LNCaP clone FGC (cell line): ENCODE measurements around a stretch of chr9.

DNA sequence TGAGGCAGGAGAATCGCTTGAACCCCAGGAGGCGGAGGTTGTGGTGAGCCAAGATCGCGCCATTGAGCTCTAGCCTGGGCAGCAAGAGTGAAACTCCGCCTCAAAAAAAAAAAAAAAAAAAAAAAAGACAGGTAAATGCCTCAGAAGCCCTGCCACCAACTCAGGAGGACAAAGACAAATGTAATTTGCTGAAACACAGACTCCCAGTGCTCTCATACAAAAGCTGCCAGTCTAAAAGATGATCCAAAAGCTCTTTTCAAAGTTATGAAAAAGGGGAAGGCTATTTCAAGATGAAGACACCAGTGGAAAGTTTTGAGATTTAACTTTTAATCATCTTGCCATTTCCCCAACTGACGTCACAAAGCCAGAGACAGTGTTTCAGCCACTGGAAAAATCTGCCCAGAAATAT is 21.0 kb downstream of the ENG start:
- RRBS, 2 experiments = no CpG with 5 or more reads among the region's 6 CpGs

DNA sequence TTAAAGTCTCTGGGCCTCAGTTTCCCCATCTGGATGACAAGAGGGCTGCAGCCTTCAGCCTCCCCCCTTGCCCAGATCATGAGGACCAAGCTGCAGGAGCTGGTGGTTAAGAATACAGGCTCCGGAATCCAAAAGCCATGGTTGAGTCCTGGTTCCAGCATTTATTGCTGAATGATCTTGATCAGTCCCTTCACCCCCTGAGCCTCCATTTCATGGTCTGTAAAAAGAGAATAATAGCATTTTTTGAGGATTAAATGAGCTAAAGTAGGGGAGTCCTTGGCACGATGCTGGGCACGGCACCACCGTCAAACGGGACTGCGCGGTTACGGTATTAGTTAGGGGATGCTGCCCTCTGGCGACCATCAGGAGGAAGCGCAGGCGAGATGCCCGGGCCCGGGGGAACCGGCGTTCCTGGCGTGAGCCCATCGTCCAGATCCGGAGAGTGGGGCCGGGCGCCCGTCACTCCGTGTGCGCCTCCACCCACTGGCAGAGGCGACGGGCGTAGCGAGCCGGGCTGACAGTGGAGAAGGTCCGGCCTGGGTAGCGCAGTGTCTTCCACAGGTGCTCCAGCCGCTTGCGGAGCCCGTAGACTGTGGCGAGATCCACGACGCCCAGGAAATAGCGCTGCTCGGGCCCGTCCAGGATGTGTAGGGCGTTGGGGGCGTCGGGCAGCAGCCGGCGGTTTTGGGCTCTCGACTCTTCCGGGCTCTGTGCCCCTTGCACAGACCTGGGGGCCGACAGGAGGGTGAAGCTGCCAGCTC is 4.7 kb upstream of the ST6GALNAC4 start:
- RRBS, 2 experiments = 1% methylated on average over 10 of the region's 47 CpGs

DNA sequence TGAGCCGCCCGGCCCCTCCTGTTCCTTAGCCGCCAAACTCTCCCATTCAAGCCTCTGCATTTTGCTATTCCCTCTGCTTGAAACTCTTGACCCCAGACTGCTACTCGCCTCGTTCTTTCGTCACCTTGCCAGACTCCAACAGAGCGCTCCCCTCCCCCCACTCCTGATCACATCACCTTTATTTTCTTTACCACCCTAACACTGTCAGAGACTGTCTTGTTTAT is 760 bp upstream of the PIP5KL1 start:
- RRBS, 2 experiments = no CpG with 5 or more reads among the region's 7 CpGs

- RRBS, 2 experiments = no CpG with 5 or more reads among the region's 11 CpGs
These were observed 10.2 kb upstream of the EEIG1 start for GRCh38 chr9:127990759-127991640.

DNA sequence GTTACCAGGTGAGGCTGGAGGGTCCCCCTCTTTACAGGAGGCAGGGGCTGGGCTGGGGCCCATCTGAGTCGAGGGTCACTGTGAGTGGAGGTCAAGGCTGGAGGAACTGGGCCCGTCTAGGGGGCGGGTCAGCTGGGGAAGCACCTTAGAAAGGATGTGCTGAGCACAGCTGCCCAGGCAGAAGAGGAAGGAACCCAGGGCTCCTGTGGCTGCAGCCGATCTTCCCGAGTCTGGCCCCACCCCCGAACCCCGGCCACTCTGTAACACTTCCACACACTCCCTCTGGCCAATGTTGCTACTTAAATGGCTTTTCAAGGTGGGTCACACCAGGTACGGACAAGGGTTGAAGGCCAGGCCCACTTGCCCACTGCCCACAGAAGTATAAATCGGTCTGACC is 30.3 kb upstream of the EEIG1 start:
- RRBS, 2 experiments = no CpG with 5 or more reads among the region's 9 CpGs

DNA sequence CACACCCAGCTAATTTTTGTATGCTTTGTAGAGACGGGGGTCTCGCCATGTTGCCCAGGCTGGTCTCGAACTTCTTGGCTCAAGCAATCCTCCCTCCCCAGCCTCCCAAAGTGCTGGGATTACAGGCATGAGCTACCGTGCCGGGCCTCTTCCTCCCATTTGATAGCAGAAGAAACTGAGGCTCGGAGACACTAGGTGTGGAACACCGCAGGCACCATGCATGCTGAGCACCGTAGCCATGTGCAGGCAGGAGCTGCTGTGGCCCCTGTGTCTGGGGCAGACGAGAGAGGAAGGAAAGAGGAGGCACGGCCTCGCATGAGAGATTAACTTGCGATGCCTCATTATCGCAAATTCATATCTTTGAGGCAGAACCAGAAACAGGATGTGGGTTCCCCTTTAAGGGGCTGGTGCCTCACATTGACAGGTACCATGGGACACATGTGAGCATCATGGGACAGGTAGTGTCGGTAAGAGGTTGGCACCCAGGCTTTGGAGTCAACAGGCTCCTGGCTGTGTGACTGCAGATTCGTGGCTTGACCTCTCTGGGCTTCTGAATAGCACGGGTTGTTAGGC is 40.9 kb downstream of the NAIF1 start:
- RRBS, 2 experiments = no CpG with 5 or more reads among the region's 16 CpGs

DNA sequence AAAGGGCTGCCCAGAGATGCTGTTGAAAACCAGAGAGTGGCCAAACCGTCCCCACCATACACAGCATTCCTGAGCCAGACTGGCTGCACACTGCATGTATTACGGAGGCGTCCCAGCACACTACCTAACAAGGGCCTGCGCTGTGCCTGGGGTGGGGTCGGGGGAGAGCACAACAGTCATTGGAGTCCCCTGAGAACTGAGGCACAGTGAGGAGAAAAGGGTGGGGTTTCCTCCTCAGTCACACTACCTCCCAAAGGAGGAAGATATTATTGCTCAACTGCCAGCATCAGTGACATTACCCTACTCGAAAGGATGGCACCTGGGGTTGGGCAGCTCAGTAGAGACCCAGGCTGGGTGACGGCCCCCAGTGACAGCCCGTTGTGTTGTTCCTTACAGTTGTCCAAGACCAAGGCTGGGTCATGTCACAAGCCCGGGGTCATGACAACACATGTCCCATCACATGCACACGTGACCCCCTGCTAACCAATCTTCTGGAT is 4.4 kb downstream of the NAIF1 start:
- RRBS, 2 experiments = no CpG with 5 or more reads among the region's 10 CpGs

DNA sequence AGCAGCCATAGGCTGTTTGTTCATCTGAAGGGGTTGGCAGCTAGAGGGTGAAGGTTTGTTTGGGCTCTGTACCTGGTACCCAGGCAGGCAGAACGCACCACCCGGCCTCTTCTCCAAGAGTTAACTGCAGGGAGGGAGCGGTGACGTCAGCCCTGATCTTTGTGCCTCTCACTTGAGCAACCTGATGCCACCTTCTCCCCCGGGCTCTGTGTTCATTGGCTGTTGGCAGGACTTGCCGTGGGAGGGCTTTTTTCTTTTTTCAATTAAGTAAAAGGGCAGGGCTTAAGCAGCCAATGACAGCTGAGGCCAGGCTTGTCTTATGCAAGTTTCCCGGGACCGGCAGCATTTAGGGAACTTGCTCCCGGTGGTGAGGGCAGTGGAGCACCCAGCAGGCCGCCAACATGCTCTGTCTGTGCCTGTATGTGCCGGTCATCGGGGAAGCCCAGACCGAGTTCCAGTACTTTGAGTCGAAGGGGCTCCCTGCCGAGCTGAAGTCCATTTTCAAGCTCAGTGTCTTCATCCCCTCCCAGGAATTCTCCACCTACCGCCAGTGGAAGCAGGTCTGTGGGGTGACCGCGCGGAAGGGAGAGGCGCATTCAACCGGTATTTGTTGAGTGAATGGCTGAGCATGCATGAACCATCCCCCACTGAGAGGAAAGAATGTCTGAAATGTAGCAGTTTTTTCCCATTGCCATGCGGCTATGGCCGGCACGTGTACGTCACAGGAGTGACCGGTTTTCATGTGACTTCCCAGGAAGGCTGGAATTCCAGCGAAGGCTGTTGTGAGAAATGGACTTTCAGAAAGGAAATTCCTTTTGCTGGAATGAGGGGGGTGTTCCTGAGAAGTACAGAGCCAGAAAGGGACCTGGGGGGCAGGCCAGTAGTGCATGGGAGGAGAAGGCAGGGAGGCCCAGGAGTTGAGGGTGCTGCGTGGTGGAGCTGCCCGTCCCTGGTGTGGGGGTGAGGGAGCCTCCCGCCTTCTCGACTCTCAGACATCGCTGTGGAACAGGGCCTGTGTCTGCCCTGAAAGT is 29.0 kb downstream of the PTGES2 start:
- RRBS, 2 experiments = 1 to 2% methylated on average over 8 of the region's 32 CpGs

- RRBS, 2 experiments = no CpG with 5 or more reads among the region's 23 CpGs
These were observed 25.9 kb downstream of the PTGES2 start for GRCh38 chr9:128101584-128102156.

DNA sequence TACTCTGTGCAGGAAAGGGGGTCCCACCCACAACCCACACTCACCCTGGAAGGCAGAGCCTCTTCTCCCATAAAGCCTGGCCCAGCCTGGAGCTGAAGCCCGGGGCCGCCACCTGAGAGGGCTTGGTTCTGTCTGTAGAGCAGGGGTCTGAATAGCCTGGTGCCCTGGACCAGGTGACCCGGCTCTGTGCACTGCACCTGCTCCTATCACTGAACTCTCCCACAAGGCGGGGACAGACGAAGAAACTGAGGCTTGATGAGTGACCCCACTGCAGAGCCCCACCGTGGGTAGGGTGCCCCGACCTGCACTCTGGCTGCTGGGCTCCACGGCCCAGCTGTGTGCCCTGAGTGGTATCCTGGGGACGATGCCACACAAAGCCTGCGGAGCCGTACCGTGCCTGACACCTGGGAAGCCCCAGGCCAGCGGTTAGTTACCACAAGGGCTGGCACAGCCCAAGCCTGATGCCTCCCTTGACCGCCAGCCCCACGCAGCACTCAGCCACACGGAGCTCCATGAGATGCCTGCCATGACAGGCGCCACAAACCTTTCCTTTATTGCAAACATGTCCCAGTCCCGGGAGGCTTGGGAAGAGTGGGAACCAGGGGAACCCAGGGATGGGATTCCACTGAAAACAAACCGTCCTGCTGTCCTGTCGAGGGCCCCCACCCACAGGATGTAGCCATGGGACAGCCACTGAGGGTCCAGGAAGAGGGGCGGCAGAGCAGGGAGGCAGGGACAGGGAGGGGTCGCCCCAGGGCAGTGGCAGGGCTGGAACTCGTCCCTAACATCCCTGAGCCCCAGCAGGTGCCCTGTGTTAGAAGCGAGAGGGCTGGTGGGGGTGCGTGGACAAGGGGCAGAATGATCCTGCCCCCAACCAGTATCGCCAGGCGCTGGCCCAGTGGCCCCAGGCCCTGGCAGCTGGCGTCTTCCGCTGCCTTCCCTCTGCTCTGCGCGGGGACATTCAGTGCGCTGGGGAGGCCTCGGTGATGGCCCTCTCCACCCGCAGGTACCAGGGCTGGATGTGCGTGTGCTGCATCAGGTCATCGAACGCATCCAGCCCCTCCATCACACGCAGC is 7.0 kb downstream of the PTGES2 start:
- RRBS, 2 experiments = 88 to 90% methylated on average over 3 of the region's 38 CpGs

DNA sequence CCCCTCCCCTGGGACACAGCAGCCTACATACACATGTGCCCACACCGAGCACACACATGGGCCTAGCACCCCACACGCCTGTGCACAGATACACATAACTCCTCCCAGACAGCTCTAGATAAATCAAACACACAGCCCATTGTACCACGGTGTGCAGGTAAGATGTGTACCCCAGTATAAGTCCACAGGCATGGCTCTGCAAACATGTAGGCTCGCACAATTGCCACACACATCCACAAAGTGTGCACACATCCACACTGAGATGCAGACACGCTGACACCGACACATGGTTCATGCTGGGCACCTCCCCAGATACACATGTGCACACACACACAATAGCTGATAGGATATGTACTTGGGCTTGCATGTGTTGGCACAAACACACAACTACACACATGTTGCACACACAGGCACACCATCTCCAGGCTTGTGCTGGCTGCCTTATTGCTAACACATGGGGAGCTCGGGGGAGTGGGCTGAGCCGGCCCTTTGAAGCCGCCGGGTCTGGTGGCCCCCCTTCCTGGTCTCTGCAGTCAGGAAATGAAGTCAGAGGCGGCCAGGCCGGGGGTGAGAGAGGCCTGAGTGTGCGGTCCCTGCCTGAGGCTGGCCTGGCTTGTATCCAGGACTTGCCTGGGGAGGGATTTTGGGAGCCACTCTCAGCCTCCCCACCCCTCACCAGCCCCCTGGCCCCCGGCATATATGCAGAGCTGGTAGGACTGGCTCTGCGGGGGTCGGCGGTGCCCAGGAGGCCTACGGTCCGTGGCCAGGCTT is 30.1 kb downstream of the GOLGA2 start:
- RRBS, 2 experiments = 63 to 73% methylated on average over 3 of the region's 19 CpGs

DNA sequence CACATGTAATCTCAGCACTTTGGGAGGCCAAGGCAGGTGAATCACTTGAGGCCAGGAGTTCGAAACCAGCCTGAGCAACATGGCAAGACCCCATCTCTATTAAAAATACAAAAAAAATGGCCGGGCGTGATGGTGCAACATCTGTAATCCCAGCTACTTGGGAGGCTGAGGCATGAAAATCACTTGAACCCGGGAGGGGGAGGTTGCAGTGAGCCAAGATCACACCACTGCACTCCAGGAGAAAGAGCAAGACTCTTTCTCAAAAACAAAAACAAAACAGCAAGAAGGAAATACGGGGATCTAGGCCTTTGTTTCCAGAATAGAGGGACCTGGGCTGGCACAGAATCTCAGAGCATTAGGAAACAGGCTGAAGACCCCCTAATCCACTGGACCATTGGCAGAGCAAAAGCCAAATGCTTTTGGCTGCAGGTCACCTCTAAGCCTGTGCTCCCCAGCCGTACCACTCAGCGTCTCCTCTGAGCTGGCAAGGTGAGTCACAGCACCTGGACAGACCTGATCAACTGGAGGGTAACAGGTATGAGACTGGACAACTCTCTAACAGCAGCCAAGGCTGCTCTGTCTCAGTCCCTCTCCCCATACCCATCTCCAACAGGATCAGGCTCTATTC is 4.9 kb downstream of the GOLGA2 start:
- RRBS, 2 experiments = no CpG with 5 or more reads among the region's 7 CpGs

GRCh38 chr9:128276439-128277187 is 537 bp downstream of the SWI5 start:
- RRBS, 2 experiments = no CpG with 5 or more reads among the region's 24 CpGs

DNA sequence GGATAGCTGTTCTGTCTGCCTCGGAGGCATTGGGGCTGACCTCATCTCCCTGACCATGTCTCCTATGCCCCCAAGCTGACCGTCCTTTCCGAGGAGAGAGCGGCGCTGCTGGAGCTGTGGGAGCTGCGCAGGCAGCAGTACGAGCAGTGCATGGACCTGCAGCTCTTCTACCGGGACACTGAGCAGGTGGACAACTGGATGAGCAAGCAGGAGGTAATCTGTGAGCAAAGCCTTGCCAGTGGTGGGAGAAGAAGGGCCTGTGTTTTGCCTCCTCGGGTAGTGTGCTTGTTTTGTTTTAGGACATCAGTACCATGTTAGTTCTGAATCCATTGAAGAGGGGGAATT is 28.4 kb downstream of the SPTAN1 start:
- RRBS, 2 experiments = no CpG with 5 or more reads among the region's 9 CpGs

DNA sequence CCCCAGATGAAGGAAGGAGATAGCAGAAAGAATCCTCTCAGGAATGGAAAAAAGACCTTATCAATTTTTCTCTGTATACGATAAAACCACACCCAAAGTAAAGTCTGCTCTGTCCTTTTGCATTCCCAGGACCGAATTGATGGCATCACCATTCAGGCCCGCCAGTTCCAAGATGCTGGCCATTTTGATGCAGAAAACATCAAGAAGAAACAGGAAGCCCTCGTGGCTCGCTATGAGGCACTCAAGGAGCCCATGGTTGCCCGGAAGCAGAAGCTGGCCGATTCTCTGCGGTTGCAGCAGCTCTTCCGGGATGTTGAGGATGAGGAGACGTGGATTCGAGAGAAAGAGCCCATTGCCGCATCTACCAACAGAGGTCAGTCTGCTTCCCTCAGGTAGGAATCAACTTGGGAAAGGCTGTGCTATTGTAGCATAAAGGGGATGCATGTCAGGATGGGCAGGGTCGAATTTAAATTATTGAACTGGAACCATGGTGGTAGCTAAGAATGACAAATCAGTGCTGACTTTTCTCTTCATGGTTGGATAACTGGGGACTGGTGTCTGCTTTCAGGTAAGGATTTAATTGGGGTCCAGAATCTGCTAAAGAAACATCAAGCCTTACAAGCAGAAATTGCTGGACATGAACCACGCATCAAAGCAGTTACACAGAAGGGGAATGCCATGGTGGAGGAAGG is 31.9 kb downstream of the SPTAN1 start:
- RRBS, 2 experiments = no CpG with 5 or more reads among the region's 14 CpGs

DNA sequence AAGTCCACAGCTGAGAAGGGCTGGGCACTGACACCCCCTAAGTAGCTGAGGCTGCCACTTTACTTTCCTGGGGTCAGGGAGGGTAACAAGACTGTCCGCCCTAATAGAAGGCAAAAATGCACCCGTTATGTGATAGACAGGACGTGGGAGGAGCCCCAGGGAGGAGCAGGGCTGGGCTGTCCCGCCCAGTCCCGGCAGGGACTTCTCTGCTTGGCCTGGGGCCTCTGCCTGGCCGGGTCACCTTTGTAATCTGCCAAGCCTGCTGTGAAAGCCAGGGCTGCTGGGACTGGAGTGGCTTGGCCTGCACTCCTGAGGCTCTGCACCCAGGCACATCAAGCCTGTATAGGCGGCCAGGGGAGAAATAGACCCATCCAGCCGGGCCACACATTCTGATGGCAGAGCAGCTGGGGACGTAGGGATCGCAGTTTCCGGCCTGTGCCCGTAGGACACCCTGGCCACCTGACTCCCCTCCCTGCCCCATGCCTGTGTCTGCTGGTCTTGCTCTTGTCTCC is 28.2 kb downstream of the DYNC2I2 start:
- RRBS, 2 experiments = 32 to 45% methylated on average over 4 to 6 of the region's 12 CpGs

- RRBS, 2 experiments = no CpG with 5 or more reads among the region's 10 CpGs
These were observed 5.6 kb upstream of the PKN3 start for GRCh38 chr9:128696404-128697303.

- RRBS, 2 experiments = no CpG with 5 or more reads among the region's 6 CpGs
These were observed 1.0 kb downstream of the ZER1 start for GRCh38 chr9:128770800-128771041.

DNA sequence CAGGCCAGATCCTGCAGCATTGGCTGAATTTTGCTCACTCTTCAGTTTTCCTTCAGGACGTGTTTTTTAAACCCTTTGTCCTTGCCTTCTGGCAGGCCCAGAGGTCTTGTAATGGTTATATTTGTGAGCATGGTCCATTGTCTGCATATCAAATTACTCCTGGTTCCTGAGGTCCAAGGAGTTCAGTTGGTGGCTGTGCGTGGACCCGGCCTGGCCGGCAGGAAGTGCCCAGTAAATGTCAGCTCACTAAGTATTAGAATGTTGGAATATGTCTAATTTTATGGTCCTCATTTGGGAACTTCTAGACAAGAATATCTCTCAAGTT is 690 bp downstream of the TBC1D13 start:
- RRBS, 2 experiments = no CpG with 5 or more reads among the region's 4 CpGs

DNA sequence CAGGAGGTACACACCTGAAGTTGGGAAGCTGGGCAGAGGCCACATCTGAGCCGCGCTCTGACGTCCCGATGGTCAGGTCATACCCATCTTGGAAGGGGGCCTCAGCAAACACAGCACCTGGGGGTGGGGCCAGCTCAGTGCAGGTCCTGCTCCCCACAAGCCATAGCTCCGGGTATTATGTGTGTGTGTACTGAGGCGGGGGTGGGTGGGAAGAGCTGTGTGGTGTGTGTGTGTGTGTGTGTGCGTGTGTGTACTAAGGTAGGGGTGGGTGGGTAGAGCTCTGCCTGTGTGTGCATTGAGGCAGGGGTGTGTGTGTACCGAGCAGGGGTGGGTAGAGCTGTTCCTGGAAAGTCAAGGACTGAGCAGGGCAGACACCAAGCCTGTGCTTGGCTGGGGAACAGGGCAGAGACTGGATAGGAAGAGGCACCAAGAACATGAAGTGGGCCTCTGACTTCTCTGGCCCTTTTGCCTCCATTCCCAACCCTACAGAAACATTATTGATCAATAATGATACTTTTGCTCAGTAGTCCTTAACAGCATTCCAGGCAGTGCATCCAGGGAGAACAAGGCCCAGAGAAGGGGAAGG is 5.4 kb downstream of the SPOUT1 start:
- RRBS, 2 experiments = no CpG with 5 or more reads among the region's 8 CpGs